ENCODE results near the gene FXYD2.

- PRO-cap, 2 experiments: no peak in any of the 2 experiments
Measured at GRCh38 chr11:115560597-115560982, 56.4 kb upstream of the CADM1 start.

DNA sequence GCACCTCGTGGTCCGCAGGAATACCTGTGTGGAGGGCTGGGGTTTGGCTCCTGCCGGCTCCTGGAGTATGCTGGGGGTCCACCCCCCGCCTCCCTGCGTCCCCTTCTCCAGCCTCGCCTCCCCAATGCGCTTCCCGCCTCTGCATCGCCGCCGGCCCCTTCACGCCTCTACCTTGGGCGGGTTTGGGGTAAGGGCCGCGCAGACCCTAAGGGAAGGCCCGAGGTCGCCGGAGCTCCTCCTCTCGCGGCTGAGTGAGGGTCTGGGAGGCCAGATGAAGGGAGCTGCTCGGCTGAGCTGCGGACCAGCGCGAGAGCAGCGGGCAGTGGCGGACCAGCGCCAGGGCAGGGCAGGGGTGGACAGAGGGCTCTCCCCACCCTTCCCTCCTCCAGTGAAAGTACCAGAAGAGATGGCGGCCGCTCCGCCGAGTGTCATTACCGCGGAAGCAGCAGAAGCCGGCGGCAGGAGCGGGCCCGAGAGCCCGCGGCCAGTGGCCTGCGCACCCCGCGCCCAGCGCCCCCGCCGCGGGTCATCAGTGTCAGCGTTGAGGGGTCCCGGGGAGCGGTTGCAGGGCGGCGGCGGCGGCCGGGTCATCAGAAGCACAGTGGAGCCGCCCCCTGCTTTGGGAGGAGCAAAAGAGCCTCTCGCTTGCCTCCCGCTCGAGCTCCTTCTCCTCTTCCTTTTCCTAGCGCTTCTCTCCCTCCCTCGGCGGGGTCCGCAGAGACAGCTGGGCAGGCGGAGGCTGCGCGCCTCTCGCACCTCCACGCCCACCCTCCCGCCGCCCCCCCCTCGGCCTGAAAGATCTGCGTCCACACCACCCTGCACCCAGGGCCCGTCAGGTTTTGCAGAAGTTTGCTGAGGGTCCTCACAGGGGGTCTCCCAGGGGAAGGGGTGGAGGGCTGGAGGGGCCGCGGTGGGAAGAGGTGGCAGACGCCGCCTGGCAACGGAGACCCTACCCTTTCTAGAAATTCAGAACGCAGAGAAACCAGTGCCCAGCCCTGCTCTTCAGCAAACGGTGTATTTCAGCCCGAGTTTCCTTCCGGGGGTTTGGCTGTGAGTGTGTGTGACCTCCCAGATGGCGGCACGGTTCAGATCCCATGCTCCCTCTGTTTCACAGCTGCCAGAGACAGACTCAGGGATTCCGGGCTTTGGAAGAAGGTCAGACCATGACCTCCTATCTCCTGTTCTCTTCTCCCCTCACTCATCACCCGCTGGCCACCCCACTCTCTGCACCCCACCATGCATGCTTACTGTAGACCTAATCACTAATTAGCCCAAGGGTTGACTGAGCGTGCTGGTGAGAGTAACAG is 255.8 kb upstream of the CADM1 start:
- PRO-cap, 2 experiments: peak in 1 of 2 experiments; most common plus-strand start position 400 of the sequence (in 1); most common minus-strand start position 324 of the sequence (in 1)

- PRO-cap, 2 experiments: no peak in any of the 2 experiments
Measured at GRCh38 chr11:116825311-116825945, 2.3 kb upstream of the APOA4 start.

DNA sequence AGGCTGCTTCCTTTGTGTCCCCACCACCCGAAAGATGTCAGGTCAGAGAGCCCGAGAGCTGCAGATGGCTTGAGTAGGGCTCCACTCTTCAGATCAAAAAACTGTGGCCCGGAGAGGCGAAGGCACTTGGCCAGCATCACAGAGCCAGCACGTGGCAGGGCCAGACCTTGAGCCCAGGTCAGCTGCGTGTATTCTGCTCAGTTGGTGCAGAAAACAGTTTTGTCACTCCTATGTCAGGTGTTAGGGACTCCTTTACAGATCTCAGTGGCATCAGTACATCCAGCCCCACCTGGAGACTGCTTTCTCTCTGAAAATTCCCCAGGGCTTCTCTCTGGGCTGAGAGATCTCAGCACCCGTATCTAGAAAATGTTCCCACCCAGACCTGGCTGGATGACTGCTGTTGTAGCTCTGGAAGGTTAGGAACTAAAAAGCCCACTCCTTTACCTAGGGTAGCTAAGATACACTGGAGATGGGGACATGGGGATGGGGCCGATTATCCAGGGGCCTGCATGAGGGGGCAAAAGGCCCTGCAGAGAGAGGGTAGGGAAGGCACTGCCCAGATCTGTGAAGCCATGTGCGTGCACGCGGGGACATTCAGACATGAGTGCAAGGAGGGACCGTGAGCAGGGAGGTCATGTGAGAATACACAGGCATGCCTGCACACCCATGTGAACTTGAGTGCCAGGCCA is 3.5 kb downstream of the APOA1 start:
- PRO-cap, 2 experiments: no peak in any of the 2 experiments

DNA sequence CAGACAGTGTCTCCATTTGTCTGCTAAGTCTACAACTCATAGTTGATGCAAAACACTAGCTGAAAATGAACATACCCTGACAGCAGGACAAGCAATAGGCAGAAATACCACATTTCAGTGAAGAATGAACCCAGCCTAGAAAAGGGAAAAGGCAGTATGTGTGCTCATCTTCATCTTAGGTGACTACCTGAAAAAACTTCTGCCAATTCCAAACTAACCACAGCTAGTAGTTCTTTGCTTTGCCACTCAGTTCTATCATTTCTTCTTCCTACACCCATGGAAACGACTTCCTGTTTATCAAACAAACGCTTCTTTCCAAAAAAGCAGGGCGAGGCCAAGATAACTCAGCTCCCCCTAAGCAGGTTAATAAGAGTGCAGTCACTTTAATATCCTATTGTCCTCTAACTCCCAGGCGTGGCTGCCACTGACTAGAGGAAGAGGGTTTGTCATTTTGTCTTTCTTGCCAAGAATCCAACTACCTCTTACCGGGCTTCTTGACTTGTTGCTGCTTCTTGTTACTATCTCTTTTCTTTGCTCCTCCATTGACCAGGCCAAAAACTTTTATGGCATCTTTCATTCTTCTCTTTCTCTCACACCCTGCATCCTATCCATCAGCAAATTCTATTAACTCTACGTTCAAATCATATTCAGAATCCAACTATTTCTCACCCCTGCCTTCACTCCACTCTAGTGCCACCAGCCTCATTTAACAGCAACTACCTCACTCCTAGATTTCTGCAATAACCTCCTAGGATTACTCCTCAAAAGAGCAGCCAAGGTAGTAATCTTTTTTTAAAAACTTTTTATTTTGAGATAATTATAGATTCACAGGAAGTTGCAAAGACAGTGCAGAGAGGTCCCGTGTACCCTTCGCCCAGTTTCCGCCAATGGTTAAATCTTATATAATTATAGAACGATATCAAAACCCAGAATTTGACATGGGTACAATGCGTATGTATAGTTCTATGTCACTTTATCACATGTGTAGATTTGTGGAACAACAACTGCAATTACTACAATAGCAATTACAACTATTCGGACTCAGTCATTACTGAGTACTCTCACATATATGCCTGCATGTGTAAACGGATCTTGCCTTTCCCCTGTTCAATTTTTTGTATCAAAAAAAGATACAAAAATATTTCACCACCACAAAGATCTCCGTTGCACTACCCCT is 94.4 kb upstream of the APOA1 start:
- PRO-cap, 2 experiments: no peak in any of the 2 experiments

GRCh38 chr11:116949650-116950483 is 112.4 kb upstream of the APOA1 start:
- PRO-cap, 2 experiments: no peak in any of the 2 experiments

GRCh38 chr11:117020786-117021719 is 77.2 kb downstream of the SIK3 start:
- PRO-cap, 2 experiments: no peak in any of the 2 experiments

- PRO-cap, 2 experiments: no peak in any of the 2 experiments
Measured at GRCh38 chr11:117071029-117071887, 27.0 kb downstream of the SIK3 start.

DNA sequence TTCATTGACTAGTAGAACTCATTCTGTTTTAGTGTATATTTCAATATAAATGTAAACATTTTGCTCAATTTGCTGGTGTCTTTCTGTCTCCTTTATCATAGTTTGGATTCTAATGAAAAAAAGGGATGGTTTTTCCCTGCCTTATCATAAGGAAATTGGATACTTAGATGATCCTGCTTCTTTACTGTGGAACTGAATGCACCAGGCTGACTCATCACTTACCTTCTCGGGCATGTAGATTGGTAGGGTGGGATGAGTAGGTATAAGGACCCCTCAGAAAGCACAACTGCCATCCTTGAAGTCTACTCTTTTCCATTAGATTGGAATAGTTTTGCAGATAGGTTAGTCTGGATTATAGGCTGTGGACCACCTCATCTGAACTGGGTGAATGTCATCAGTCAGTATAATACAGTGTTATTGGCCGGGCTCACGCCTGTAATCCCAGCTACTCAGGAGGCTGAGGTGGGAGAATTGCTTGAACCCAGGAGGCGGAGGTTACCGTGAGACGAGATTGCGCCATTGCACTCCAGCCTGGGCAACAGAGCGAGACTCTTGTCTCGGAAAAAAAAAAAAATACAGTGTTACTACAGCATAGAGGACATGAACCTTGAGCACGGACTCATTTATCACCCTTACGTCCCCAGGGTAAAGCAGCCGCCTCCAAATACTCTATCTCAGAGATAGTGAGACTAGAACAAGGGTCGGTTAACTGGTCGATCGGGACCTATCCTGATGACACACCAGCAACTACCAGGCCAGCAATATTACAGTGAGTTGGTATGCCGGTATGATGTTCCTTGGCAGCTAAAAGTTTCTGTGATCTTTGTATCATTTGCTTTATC is 7.3 kb upstream of the SIDT2 start:
- PRO-cap, 2 experiments: no peak in any of the 2 experiments

GRCh38 chr11:117185585-117186386 is 7.2 kb downstream of the SIDT2 start:
- PRO-cap, 2 experiments: no peak in any of the 2 experiments

- PRO-cap, 2 experiments: no peak in any of the 2 experiments
Measured at GRCh38 chr11:117188606-117189439, 10.3 kb downstream of the SIDT2 start.

DNA sequence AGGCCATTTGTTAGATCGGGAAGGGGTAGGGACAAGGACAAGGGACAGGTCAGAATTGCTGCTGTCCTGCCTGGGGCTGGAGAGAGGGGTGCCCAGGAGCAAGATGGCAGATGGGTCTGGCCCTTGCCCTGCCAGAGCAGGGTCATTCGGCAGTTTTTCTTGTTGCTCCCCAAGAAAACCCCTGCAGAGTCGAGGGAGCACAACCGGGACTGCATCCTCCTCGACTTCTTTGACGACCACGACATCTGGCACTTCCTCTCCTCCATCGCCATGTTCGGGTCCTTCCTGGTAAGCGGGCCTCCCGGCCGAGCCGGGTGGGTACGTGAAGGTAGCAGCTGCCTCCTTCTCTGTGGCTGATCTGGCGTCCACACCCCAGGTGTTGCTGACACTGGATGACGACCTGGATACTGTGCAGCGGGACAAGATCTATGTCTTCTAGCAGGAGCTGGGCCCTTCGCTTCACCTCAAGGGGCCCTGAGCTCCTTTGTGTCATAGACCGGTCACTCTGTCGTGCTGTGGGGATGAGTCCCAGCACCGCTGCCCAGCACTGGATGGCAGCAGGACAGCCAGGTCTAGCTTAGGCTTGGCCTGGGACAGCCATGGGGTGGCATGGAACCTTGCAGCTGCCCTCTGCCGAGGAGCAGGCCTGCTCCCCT is 3.4 kb upstream of the TAGLN start:
- PRO-cap, 2 experiments: no peak in any of the 2 experiments

- PRO-cap, 2 experiments: no peak in any of the 2 experiments
Measured at GRCh38 chr11:117206661-117207349, 7.6 kb downstream of the TAGLN start.

DNA sequence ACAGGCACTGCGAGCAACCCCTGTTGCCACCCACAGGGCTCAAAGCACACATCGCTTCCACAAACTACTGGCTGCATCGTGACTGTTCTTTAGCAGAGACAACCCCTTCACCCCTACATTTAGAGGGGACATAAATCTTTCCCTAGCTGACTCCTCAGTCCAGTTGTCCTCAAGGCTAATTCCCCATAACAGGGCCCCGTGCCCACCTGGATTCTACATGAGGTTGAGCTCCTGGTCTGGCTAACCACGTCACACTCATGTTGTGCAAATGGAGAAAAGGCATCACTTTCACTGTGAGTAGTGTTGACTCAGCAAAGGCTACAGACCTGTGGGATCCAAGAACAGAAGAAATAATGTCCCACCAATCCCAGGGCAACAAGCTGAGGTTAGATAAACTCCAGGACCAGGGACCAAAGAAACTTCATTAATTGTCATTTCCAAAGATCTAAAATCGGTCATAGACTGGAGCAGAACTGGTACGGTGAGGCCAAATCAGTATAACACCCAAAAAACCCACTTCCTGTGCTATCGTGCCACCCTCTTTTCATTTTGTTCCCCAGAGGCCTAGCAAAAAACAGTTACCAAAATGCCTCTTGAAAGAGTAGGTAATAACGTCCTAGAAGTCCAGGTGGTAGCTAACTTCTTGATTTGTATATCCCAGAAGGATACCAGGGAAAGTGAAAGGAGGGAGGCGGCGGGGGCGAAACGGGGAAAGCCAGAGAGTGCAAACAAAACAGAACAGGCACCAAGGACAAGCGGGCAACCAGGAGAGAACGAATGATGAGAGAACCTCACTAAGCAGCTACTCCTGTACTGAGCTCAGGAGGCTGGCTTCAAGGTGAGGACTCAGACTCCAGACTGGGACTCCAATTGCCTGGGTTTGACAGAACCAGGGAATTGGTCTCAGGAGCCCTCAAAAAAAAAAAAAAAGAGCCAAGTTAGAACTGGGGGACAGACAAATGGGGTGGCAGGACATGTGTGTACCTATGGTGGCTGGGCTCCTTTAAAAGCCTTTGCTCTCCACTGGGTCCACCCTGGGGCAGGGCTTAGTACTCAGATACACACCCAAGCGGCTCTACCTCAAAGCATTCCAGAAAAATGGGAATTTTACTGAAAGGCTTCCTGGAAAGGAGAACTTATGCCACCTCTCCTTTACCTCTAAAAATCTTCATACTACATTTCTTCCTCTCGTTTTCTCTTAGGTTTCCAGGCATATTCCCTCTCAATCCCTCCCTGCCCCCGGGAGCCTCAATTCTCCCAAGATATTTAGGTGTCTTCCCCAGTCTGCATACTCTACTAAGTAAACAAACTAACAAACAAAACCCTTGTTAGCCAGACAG is 1.3 kb downstream of the PCSK7 start:
- PRO-cap, 2 experiments: no peak in any of the 2 experiments

GRCh38 chr11:117239396-117240147 is 7.1 kb downstream of the RNF214 start:
- PRO-cap, 2 experiments: no peak in any of the 2 experiments

GRCh38 chr11:117300639-117301045 is 15.4 kb downstream of the BACE1 start:
- PRO-cap, 2 experiments: no peak in any of the 2 experiments

GRCh38 chr11:117535133-117536188 is 207.8 kb downstream of the CEP164 start:
- PRO-cap, 2 experiments: peak in 1 of 2 experiments; most common minus-strand start chr11:117535627 (in 1)

DNA sequence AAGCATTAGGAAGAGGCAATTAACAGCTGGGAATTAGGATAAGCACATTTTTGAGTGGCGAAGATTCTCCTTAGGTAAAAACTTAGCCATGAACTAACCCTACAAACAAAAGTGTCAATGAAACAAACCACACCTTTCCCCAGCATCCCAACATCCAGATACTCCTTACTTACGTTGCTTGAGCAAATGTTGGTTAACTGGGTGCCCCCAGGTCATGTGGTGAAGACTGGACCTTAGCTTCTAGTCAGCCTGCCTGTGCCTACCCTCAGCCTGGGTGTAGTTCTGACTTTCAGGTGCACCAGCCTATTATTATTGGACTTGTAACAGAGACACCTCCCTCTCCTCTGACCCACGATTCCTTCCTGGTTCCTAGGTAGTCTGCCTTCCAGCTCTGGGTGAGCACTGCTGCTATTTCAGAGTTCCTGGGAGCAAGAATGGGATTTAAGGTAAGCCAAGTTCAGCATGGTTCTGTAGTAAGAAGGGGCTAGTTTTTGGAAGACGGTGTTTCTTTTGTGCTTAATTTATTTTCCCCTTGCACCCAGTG is 138.3 kb downstream of the DSCAML1 start:
- PRO-cap, 2 experiments: no peak in any of the 2 experiments

DNA sequence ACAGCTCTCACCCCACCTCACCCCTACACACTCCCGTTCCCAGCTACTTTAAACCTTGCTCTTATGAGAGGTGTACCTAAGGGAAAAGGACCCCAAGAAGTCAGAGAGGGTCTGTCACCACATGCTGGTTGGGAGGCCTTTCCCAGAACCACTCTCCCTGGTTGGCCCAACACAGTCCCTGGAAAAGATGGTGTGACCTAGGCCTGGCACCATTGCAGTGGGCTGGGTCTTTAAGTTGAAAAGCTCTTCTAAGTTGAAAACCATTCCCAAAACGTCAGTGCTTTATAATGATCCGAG is 18.1 kb downstream of the DSCAML1 start:
- PRO-cap, 2 experiments: no peak in any of the 2 experiments

- PRO-cap, 2 experiments: peak in 1 of 2 experiments; most common plus-strand start chr11:117824262 (in 1); most common minus-strand start chr11:117823970 (in 1)
Measured at GRCh38 chr11:117823904-117825046, at the start of gene FXYD2. Gene FXYD2, minus strand, starts transcription at chr11:117824744.

All from right ventricle myocardium (tissue), 1 donor.